ENCODE data around the genes H3C10 and ZKSCAN3.

- PRO-cap, result no peak
- RAMPAGE, long total RNA, 4 experiments, result no peak in any of the 4 experiments
These were observed 16.5 kb downstream of the HMGN4 start for GRCh38 chr6:26554616-26555117.

- PRO-cap, result no peak
- RAMPAGE, long total RNA, 4 experiments, result no peak in any of the 4 experiments
These were observed 27.9 kb upstream of the ABT1 start for GRCh38 chr6:26568522-26569636.

GRCh38 chr6:27078625-27079028 is 54.0 kb downstream of the H2BC11 start:
- PRO-cap, result no peak
- RAMPAGE, long total RNA, 4 experiments, result no peak in any of the 4 experiments

DNA sequence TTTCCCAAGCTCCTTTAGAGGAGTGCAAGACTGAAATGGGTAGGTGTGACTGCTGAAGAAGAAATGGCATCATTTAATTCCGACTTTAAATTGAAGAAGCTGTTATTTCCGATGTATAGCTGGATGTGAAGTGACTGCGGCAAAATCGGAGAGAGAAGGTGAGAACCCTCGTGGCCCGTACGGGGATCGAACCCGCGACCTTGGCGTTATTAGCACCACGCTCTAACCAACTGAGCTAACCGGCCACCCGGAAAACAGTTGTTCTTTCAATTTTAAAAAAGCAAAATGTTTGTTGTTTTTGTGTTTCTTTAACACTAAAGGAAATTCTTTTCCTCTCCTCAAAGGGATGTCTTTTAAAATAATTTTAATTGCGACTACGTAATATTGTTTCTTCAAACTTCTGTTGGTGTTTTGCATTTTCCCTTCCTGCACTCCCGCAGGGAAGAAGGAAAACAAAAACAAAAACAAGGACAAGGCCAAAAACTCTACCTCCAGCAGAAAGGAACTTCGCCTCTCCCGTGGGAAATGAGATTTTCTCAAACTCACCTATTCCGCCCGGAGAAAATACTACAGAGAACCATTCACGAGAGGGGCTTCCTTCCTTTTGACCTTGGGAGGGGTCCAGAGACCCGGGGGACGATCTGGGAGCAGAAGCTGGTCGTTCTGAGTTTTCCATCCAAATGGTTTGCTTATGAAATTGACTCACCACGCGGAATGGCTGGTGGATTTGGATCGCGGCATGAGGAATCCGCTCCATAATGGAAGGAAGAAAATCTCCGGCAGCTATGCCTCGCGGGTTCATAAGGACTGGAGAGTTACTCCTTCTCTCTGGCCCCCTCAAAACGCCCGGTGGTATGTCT is 9.9 kb upstream of the PRSS16 start:
- PRO-cap, result no peak
- RAMPAGE, long total RNA, 4 experiments, result no peak in any of the 4 experiments

DNA sequence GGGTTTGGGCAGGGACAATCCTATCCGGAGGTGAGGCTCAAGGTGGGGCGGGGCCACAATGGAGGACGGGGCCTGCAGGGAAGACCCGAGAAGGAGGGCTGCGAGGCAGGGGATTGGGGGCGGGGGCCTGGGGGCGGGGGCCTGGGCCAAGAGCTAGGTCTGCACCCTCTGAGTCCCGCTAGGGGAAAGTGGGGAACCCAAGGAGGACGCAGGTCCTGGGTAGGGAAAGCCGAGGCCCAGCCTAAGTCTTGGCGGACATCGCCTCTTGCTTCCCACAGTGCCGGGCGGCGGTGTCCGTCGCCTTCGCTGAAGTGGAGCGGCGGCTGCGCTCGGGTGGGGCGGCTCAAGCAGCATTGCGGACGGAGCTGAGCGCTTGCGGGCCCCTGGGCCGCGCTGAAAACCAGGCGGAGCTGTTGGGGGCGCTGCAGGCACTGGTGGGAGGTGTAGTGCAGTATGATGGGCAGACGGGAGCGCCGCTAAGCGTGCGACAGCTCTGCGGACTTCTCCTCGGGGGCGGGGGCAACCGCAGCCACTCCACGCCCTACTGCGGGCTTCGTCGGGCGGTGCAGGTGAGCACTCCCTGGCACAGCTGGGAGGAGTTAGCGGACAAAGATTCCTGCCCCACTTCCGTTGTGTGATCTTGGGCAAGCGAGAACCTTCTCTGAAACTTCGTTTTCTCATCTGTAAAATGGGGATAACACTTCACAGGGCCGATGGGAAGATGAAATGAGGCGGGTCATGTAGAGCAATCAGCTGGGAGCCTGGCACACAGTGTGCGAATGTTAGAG is 4.2 kb downstream of the PRSS16 start:
- PRO-cap, result bidirectional peak, plus-strand start at position 58 of the sequence, minus-strand start outside the sequence; bidirectional peak, plus-strand start at position 583 of the sequence, minus-strand start at position 401 of the sequence
- RAMPAGE, long total RNA, 4 experiments, result no peak in any of the 4 experiments

GRCh38 chr6:27267865-27268305 is 20.4 kb downstream of the PRSS16 start:
- PRO-cap, result no peak
- RAMPAGE, long total RNA, 4 experiments, result no peak in any of the 4 experiments

GRCh38 chr6:27479247-27479743 is 6.4 kb upstream of the ZNF184 start:
- PRO-cap, result bidirectional peak, plus-strand start at chr6:27479518, minus-strand start at chr6:27479524; bidirectional peak, plus-strand start at chr6:27479788, minus-strand start at chr6:27479565
- RAMPAGE, long total RNA, 4 experiments, result no peak in any of the 4 experiments

DNA sequence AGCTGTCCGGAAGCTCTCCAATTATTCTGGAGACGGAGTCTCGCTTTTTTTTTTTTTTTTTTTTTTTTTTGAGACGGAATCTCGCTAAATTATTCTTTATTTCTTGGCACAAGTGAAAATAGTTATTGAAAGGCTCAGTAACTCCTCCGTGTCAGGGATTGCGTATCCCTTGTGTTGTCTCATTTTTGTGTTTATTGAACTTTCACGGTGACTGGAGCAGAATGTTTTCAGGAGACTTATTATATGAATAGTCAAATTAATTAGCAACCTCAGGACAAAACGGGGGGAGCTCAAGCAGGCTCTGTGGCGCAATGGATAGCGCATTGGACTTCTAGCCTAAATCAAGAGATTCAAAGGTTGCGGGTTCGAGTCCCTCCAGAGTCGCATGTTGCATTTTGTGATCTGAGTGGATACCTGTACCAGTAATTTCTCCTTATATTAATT is 89.0 kb upstream of the ZNF184 start:
- PRO-cap, result no peak
- RAMPAGE, long total RNA, 4 experiments, result no peak in any of the 4 experiments

GRCh38 chr6:27592084-27592336 is 119.1 kb upstream of the ZNF184 start:
- PRO-cap, result no peak
- RAMPAGE, long total RNA, 4 experiments, result no peak in any of the 4 experiments

- PRO-cap, result no peak
- RAMPAGE, long total RNA, 4 experiments, result no peak in any of the 4 experiments
These were observed 127.4 kb downstream of the H2BC13 start for GRCh38 chr6:27680293-27680709.

DNA sequence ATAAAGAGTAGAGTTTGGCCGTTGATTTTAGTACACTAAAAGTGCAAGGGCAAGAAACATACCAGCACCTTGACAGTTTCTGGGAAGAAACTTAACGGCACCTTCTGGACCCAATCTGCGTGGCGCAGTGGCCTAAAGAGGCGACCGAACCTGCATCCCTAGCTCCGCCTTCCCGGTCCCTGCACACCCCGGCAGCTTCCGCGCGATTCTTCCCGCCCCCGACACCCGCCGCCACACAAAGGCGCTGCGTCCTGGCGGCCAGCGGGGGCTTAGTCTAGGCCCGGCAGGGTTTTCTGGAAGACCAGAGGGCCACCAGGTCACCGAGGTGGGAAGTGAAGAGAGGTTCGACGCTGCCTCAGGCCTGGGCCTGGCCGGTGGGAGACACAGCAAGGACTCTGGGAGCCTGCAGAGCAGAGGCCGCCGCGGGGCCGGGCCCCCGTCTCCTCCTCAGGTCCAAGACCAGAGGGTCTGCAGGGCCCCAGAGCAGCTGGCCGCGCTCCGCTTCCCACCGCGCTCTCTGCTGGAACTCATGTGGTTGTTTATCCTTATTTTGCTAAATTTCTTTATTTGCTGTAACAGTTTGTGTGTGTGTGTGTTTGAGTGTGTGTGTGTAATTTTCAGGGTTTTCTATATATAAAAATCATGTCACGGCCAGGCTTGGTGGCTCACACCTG is 50.4 kb downstream of the H2BC13 start:
- PRO-cap, result no peak
- RAMPAGE, long total RNA, 4 experiments, result start-site peak on the plus strand in 3 of 4 experiments, centred at positions 192 to 221 of the sequence, 5 to 24 reads per replicate

GRCh38 chr6:27809796-27810136 is at the start of gene H3C10:
H3C10 (plus strand) TSS chr6:27810051.
- PRO-cap, result bidirectional peak, plus-strand start at chr6:27810051, minus-strand start at chr6:27809925
- RAMPAGE, long total RNA, 4 experiments, result no peak in any of the 4 experiments

DNA sequence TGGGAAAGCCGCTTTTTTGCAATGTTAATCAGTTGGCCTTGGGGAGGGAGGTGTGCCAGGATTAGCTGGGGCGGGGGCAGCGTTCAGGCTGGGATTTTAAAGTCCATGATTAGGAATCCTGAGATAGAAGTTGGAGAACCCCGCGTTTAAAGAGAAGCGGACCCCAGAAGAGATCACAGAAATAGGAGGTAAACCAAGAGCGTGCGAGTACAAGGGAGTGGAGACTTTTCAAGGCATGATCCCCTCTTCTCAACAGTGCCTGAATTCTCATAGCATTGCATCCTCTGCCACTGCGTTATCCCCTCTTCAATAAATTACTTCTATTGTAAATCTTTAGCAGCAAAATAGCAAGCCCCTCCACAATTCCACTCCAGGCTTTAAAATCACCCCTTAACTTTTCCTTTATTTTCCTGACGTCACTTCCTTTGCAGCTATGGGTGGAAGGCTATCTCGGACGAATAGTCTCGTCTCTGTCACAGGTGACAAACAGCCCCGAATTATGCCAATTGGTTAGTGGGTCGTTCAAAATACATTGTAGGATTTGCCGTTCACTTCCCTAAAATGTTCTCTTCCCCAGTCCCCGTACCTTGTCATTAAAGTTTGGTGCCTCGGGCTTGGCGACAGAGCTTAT is 1.7 kb downstream of the H2BC17 start:
- PRO-cap, result bidirectional peak, plus-strand start at position 434 of the sequence, minus-strand start at position 308 of the sequence
- RAMPAGE, long total RNA, 4 experiments, result no peak in any of the 4 experiments

DNA sequence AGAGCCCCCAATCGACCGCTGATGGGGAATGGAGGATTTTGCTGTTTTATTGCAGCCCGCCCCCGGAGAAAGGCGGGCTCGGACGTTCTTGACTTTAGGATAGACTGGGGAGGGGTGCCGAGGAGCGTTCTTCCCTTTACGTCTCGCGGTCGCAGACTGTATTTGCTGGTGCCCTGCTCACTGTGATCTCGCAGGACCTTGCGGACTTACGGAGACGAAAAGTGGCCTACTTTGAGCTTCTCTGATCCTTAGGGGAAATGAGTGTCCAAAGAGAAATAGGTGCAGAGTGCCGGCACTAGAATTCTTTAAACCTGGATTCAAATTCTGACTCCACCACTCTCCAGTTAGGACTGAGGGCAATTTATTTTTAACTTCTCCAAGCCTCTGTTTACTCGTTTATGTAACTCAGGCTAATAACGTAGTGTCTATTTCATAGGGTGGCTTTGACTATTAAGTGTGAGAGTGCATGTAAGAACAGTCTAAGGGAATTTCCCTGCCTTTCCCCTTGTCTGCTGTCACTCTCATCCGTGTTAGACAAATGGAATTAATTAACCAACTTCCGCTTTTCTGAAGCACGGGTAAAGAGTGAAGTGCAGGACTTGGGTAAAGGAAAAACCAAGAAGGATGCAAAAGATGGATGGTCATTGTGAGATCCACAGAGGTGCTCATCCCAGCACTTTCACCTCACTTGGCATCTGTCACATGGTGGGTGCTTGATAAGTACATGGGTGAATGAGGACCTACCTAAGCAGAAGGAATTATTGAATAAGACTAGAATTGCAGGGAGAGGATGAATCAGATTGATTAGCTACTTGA is 4.2 kb upstream of the ZKSCAN8 start:
- PRO-cap, result bidirectional peak, plus-strand start at position 97 of the sequence, minus-strand start at position 145 of the sequence
- RAMPAGE, long total RNA, 4 experiments, result no peak in any of the 4 experiments

- PRO-cap, result no peak
- RAMPAGE, long total RNA, 4 experiments, result no peak in any of the 4 experiments
These were observed 633 bp upstream of the ZKSCAN4 start for GRCh38 chr6:28252788-28253015.

DNA sequence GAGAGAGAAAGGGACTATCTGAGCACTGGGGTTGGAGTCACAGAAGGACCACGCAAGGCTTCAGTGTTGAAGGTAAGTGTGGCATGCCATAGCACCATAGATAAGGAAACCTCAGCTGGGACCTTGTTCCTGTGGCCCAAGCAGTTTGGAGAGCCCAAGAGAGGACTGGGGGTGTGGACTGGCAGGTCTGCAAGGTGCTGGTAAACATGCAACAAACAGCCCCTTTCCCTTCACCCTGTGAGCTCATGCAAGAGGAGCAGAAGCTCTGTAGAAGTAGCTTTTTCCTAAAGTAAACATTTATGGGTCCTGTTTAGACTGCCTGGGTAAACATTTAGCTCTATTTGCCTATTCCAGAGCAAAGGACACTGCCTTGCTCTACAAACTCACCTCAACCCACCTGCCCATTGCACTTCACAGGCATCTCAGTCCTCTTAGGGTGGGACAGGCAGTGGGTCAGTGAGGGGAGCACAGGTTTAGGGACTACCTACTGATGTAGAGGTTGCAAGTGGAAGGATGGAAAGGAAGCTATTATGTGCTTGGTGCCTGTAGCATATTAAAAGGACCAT is 12.1 kb downstream of the ZSCAN31 start:
- PRO-cap, result no peak
- RAMPAGE, long total RNA, 4 experiments, result no peak in any of the 4 experiments

DNA sequence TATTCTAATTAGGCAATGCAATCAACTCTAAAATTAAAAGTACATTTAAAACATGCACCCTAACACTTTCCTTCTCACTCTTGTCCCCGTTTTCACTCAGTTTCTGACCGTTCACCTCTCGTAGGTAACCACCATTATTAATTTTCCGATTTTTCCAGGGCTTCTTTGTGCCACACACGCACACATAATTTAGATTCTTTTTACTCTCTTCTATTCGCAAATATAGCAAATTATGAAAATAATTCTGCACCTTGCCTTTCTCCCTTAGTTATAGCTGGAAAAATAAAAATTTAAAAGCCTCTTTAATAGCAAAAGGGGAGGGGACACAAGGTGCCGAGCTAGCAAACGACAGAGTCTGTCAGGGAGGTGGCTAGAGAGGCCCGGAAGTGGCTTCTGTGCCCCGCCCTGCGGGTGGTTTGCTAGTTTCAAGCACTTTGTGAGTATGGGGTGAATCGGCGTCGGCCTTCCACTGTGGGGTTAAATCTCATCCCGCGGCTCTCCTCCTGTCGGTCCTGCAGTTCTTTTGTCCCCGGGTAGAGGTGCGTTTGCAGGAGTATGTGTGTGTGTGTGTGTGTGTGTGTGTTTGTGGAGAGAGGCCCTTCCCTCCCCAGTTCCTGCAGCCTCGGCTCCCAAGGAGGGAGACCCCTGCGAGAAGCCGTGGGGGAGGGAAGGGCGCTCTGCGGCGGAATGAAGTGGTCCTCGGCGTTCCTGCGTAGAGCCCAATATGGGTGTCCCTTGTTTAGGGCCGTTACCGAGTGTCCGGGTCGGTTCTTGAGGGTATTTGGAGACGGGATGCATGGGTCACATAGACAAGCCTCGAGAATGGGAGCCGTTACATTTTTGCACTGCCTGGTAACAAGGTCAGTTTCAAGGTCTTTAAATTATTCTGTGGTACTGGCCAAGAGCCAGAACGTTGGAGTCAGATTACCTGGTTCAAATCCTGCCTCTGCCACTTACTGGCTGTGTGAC is at the start of gene ZKSCAN3:
Gene ZKSCAN3 (plus strand): TSS at position 419 of the 969 bp plus-strand sequence.
- PRO-cap, result bidirectional peak, plus-strand start at position 432 of the sequence, minus-strand start at position 357 of the sequence
- RAMPAGE, long total RNA, 4 experiments, result start-site peak on the plus strand in 1 of 4 experiments, centred at position 397 of the sequence, 32 reads per replicate

GRCh38 chr6:28446641-28447643 is 3.7 kb upstream of the ZSCAN23 start:
- PRO-cap, result no peak
- RAMPAGE, long total RNA, 4 experiments, result no peak in any of the 4 experiments

DNA sequence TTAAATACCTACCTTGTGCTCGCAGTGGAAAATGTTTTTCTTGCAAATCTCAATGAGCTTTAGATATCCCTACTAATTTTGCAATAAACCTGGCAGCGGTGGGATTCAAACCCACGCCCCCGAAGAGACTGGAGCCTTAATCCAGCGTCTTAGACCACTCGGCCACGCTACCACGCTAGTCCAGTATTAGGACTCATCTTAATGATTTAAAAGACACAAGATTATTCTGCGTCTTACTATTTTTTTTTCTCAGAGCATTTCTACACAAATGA is 35.2 kb upstream of the ZSCAN23 start:
- PRO-cap, result no peak
- RAMPAGE, long total RNA, 4 experiments, result no peak in any of the 4 experiments

DNA sequence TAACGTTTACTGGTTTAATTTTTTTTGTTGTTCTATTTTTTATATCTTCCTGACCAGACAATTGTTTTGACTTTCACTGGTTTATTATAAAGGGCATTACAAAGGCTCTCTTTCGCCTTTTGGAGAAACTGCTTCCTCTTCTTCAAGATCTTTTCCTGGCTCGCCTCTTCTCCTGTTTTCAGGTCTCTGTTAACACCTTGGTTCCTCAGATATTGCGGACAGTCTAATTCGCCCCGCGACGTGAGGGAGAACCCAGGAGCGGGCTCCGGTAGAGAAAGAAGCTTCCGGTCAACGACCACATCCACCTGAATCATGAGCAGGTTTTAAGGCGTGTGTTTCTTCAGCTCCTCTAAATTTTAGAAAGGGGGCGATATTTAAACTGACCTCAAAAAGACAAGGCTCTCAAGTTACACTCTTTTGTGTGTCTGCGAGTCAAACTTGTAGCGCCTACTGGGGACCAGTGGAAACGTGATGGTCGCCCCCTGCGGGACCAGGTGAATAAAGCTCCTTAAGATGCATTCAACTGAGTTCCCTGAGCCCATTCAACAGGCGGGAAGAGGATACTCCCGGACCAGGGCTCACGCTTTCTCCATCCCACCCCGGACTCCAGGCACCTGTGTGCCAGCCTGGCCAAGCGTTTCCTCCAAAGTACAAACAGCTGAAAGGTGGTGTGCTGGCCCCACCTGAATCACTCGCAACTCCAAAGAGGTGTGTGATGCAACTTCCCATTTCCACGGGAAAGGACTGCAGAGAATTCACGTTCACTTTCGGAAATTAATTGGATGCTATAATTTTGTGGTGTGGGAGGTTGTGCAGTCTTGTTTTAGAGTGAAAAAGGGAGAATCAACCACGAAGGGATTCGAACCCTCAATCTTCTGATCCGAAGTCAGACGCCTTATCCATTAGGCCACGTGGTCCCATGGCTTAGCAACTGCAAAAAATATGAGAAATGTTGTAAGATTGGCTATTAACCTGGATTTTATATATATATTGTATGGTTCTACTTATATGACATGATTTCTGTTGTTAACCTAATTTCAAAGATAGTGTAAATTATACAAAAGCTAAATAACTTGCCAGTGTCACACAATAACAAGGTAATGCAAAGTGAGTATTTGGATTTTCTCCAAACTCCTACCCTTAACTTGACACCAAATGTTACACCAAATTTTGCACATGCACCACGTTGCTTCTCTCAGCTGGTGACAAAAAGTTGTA is 17.0 kb downstream of the GPX5 start:
- PRO-cap, result unidirectional peak, minus-strand start at position 575 of the sequence
- RAMPAGE, long total RNA, 4 experiments, result no peak in any of the 4 experiments